Occipital lobe (tissue), 2 donors: ENCODE measurements around a stretch of chr1.

DNA sequence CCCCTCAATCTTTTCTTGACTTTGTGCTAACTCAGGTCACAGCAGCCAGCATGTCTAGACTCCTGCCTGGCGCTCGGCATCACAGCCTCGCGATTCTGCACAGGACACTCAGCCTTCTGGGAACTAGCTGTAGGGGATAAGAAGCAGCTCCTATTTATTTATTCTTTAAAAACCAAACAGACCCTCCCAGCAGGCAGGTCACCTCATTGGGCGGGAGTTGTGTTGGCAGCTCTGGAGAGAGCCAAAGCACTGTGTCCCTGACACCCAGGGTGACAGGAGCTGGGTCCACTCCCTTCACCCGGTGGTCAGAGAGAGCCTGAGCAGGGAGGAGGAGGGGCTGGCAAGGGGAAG, 79.5 kb upstream of the IFFO2 start:
- RAMPAGE, long total RNA: no peak

DNA sequence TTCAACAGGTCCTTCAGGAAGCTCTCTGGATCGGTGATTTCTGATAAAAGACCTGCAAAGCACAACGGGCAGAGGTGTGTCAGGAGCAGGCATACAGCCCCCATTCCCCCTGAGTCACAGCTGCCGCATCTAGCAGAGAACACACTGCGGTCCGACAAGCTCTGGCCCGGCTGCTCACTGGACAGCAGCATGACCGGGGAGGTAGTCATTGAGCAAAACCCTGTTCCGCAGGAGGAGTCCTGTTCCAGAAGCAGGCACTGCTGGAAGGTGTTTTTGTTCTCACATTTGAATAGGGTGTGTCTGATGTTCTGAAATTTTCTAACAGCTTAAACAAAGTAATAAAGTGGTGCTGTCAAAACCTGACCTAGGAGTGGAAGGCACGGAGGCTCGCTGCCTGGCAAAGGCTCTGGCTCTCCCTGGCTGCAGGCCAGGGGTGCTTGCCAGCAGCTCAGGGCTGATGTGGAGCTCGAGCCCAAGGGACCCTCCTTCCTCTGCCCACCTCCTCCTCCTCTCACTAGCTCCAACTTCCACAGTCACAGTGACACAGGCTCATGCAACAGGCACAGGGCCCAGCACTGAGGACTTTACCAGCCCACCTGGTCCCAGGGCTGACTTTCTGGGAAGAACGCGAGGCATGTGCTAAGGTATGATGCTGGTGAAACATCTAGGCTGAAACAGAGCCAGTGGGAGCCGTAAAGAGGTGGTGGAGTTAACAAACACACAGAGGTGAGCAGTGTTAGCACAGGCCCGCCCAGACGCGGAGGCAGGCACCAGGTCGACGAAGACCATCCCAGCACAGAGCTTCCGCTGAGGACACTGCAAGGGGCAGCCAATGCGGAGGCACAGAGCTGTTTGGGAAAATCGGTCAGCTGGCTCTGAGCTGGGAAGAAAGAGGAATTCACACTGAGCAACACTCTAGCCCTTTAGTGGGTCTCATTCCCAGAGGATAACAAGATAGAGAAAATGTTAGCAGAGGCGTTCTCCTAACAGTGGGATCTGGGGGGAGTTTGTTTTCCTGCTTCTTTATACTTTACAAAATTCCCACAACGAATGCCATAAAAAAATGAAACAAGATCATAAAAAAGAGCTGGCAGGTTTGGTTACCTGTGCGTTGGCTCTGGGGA, 118.7 kb upstream of the IFFO2 start:
- RAMPAGE, long total RNA: no peak

- RAMPAGE, long total RNA: no peak
Observed at GRCh38 chr1:19084450-19084945, 125.6 kb downstream of the UBR4 start.

- RAMPAGE, long total RNA: no peak
Observed at GRCh38 chr1:19121130-19121902, 88.8 kb downstream of the UBR4 start.

GRCh38 chr1:19156672-19157031, 53.4 kb downstream of the UBR4 start:
- RAMPAGE, long total RNA: no peak

GRCh38 chr1:19209273-19209949, 655 bp downstream of the UBR4 start:
- RAMPAGE, long total RNA: no peak

- RAMPAGE, long total RNA: no peak
Observed at GRCh38 chr1:19211226-19211632, 1.2 kb upstream of the UBR4 start.

DNA sequence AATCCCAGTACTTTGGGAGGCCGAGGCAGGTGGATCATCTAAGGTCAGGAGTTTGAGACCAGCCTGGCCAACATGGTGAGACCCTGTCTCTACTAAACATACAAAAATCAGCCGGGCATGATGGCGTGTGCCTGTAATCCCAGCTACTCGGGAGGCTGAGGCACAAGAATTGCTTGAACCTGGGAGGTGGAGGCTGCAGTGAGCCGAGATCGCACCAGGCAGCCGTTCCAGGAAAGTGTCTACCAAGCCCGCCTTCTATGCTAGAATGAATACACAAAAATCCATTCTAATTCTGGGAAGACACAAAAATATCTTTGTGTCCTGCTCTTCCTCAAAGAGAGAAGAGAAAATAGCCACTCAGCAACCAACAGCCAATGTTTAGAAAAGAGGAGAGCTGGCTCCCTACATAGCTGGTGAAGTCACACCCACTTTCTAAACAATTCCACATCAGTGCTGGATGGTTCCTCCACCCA, 19.3 kb downstream of the EMC1 start:
- RAMPAGE, long total RNA: no peak

- RAMPAGE, long total RNA: no peak
Observed at GRCh38 chr1:19232479-19233665, 18.5 kb downstream of the EMC1 start.

- RAMPAGE, long total RNA: no peak
Observed at GRCh38 chr1:19240874-19241255, 10.5 kb downstream of the EMC1 start.

GRCh38 chr1:19243667-19244169, 7.6 kb downstream of the EMC1 start:
- RAMPAGE, long total RNA: no peak

GRCh38 chr1:19273973-19274560, 14.5 kb downstream of the AKR7A3 start:
- RAMPAGE, long total RNA: no peak

GRCh38 chr1:19274598-19275075, 13.9 kb downstream of the AKR7A3 start:
- RAMPAGE, long total RNA: no peak

GRCh38 chr1:19285473-19285738, 3.2 kb downstream of the AKR7A3 start:
- RAMPAGE, long total RNA: no peak

DNA sequence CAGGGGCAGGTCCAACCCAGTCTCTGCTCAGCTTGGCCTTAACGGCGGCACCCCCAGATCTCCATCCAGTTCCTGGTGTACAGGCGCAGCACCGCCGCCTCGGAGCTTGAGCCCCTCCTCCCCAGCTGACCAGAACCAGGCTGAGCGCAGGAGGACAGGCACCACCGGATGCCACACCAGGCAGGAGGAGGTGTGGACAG, 16.3 kb downstream of the SLC66A1 start:
- RAMPAGE, long total RNA: no peak

GRCh38 chr1:19390227-19390663, 78.1 kb downstream of the SLC66A1 start:
- RAMPAGE, long total RNA: no peak

- RAMPAGE, long total RNA: no peak
Observed at GRCh38 chr1:19437562-19438439, 47.5 kb downstream of the CAPZB start.

DNA sequence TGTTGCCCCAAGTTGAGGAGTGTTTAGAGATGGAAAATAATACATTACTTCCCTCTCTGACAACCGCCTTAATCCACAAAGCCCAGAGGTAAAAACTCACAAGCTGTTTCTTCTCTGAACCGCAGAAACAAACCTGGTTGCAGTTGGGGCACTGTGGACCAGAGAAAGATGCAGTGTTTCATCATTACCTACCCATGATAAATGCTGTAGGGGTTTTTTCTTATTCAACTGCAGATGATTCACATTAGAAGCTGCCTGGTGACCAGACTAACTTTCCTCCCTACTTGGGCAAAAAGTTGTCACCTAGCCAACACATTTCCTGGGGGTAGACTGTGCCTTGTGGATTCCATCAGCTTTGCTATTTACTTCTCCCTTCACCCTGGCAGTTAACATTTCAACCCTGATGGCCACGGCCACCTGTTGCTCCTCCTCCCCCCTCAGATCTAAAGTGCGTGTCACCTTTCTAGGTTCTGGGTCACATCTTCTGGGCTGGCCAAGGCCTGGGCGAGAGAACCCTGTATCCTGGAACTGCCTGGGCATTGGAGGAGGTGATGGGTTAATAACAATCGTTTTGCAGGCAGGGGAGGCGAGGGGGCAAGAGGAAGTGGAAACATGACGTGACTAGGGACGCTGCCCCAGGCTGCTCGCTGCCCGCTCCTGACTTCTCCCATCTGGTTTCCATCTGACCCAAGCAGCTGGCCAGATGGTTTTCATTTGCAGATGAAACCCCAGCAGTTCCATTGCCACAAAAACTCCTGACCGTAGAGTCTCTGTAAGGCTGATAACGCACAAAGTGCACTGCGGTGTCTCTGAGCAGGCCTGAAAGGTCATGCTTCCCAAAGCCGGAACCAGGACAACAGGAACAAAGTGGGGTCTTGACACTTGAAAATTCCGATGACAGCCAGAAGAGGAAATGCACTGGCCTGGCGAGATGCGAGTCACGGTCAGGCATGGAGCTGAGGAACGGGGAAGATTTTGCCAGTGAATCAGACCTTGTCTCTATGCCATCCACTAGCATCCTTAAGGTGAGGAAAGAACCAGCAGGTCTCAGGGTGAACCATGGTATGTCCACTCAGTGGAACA, 36.6 kb downstream of the CAPZB start:
- RAMPAGE, long total RNA: no peak

GRCh38 chr1:19462902-19463916, 22.1 kb downstream of the CAPZB start:
- RAMPAGE, long total RNA: no peak

- RAMPAGE, long total RNA: no peak
Observed at GRCh38 chr1:19477297-19478293, 7.7 kb downstream of the CAPZB start.